ENCODE data around the gene TEPSIN.

DNA sequence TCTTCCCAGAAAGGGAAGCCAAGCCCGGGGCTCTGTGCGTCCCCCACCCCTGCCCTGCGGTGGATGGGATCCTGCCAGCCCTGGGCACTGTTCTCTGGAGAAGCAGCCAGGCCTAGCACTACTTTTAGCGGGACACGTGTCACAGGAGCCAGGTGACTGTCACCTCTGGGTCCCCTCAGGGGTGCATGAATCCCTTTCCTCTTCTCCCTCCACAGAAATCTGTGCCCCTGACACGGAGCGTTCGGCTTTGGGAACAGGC lies 47.4 kb downstream of the BAIAP2 start:
- RRBS = no CpG with 5 or more reads among the region's 8 CpGs

- RRBS = 76% methylated on average over 3 of the region's 35 CpGs
These were observed 47.3 kb upstream of the PVALEF start for GRCh38 chr17:81117658-81118747.

GRCh38 chr17:81154854-81155190 lies 10.5 kb upstream of the PVALEF start:
- RRBS = no CpG with 5 or more reads among the region's 13 CpGs

- RRBS = no CpG with 5 or more reads among the region's 7 CpGs
These were observed 10.2 kb upstream of the PVALEF start for GRCh38 chr17:81155241-81155440.

DNA sequence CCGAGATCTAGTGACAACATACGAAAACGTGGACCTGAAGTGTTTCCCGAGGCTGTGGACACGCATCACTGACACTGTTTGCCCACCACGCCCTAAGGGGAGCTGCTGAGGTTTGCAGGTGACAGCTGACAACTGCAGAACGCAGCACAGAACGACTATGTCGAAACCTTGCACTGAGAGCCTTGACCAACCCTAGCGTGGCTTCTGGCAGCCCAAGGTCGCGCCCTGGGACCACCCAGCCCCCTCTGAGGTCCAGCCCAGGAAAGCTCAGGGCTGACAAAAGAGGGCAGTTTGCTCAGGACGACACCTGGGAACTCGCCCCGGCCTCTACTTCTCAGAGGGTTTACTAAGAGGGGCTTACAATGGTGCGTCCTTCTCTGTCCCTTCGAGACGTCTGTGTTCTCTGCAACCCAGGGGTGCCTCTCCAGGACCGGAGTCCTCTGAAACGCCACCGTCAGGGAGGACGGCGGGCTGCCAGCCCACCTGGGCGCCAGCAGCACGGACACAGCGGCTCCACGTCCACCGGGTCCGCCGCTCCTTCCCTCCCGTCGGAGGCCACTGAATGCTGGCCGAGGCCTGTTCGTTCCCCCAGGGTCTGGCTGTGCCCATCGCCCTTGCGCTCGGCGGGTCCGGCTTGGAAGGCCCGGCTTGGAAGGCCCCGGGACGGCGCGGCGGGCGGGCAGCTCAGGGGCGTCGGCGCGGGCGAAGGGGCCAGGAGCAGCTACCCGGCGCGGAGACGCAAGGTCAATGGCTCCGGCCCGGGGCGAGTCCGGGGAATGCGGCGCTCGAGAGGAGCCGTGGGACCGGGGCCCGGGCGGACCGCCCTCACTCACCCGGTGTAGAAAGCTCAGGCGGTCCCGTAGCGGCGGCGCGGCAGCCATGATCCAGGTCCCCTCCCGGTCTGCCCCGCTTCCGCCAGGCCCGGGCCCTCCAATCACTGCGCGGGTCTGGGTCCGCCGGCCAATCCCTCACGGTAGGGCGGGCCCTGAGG lies at the start of gene TEPSIN:
Gene TEPSIN (minus strand): TSS at position 903 of the 991 bp plus-strand sequence.
- RRBS = 2% methylated on average over 33 of the region's 84 CpGs

DNA sequence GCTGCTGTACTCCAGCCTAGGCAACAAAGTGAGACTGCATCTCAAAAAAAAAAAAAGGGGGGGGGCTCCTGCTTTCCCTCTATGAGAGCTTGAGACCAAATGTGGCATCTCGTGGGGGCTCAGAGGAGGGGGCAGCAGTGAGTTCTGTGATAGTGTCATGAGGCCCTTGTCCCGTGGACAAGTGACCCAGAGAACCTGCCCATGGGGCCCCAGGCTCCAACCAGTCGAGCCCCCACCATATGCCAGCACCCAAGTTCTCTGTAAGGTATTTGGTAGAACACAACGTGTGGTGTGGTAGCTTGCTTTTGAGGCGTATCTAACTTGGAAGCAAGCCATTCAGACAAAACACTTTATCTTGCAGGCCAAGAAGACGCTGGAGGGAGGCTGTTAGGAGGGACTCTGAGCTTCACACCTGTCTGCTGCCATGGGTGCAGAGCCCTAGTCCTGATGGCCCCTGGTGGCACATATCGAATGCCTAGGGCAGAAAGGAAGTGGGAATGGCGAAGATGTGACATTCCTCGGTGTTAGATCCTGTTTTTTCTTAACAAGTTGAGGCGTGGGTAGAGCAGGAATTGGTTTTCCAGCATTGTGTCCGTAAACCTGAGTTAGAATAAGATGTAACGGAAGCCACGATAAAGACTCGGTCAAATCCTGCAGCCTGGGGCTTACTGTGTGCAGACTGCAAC lies 1.7 kb downstream of the NDUFAF8 start:
- RRBS = no CpG with 5 or more reads among the region's 14 CpGs

GRCh38 chr17:81284968-81286364 lies 9.6 kb downstream of the SLC38A10 start:
- RRBS = 47% methylated on average over 4 of the region's 55 CpGs

DNA sequence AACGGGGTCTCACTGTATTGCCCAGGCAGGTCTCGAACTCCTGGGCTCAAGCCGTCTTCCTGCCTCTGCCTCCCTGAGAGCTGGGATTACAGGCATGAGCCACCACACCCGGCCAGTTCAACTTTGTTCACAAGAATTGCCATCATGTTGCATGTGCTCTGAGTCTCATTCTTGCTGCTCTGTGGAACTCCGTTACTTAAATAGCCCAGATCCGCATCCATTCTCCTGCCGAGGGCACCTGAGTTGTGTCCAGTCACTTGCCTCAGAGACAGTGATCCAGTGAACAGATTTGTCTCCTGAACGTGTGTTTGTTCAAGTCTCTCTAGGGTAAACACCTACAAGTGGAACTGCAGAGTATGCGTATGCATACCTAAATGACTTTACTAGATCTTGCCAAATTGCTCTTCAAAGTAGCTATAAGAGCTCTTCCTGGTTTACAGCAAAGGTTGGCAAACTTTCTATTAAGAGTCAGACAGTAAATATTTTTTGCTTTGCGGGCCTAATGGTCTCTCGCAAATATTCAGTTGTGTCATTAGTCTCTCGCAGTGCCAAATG lies 3.4 kb upstream of the SLC38A10 start:
- RRBS = no CpG with 5 or more reads among the region's 12 CpGs

DNA sequence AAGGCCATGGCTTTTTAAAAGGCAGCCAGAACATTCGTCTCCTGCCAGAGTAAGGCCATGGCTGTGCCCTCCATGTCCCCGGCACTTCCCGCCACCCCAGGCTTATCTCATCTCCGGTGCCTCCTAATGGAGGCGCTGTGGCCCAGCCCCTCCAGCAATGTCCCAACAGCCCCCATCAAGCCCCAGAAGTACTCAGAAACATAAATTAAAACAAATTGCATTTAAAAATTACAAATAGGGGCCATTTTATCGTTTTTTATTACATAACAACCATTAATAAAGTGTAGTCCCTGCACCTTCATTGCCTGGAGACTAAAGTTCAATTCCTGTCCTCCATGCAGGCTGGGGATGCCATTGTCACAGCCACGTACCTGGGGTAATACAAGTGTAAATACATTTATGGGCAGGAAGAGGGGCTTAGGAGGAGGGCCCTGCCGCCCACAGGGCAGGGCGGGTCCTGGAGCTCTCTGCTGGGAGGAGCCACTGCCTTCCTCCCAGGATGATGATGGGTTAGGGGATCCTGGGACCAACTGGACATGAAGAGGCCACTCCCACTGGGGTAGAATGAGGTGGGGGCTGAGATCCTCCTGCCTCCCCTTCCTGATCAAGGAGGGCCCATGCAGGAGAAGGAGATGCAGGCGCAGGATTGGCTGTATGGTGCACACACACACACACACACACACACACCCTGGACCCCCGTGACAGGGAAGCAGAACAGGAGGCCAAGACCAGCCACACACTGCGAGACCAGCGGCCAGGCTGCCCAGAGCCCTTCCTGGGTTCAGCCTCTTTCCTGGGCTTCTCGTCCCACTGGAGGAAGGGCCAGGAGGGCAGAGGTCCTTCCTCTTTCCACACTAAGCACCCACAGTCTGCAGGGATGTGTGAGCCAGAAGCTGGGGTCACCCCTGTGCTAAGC lies 44.1 kb upstream of the SLC38A10 start:
- RRBS = no CpG with 5 or more reads among the region's 14 CpGs

- RRBS = 1% methylated on average over 6 of the region's 19 CpGs
These were observed 2.1 kb downstream of the BAHCC1 start for GRCh38 chr17:81397386-81397644.

- RRBS = no CpG with 5 or more reads among the region's 13 CpGs
These were observed 21.4 kb downstream of the BAHCC1 start for GRCh38 chr17:81416600-81417016.

GRCh38 chr17:81426820-81427554 lies 31.7 kb downstream of the BAHCC1 start:
- RRBS = no CpG with 5 or more reads among the region's 29 CpGs

GRCh38 chr17:81461602-81462247 lies 50.9 kb downstream of the ACTG1 start:
- RRBS = 77% methylated on average over 8 of the region's 36 CpGs

- RRBS = 89% methylated on average over 5 of the region's 20 CpGs
These were observed 32.2 kb downstream of the ACTG1 start for GRCh38 chr17:81480234-81481058.

GRCh38 chr17:81483836-81485091 lies 28.3 kb downstream of the ACTG1 start:
- RRBS = 13% methylated on average over 14 of the region's 95 CpGs

DNA sequence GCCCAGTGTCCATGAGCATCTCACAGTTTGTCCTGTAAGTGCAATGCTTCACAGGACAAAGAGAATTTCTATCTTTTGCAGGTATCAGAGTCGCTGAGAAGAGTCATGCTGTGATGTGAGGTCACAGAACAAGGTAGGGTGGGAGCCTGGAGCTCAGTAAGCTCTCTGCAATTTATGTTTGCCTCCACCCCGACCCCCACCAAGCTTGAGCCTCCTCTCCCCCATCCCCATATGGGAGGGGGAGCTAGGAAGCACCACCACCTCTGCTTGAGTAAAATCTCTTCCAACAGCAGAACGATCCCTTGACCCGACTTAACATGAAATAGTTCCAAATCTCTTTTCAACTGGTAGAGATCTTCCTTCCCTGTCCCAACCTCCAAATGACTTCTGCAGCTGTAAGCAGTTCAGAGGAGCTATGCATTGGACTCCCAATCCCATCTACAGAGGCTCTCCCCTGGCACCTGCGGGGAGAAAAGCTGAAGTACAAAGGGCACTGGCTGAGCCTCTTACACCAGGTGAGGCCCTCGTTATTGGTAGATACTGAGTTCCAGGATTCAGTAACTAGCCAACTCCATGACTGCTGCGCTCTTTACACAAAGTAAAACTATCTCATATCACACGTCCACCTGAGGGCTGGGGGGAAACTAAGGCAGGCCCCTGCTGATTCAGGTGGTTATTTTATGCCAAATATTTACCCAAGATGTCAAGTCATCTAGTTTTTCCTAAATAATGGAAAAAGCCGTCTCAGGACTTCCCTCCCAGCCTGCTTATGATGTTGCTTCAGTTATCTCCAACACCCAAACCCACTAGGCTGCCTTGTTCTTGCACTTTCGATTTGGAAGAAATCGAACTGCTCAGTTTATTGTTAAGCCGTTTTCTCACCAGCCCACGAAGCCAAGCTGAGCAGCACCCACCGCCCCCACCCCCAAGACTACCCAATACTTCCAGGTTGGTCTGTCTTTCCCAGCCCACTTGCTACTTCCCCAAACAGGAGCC lies 3.3 kb downstream of the ACTG1 start:
- RRBS = no CpG with 5 or more reads among the region's 14 CpGs

DNA sequence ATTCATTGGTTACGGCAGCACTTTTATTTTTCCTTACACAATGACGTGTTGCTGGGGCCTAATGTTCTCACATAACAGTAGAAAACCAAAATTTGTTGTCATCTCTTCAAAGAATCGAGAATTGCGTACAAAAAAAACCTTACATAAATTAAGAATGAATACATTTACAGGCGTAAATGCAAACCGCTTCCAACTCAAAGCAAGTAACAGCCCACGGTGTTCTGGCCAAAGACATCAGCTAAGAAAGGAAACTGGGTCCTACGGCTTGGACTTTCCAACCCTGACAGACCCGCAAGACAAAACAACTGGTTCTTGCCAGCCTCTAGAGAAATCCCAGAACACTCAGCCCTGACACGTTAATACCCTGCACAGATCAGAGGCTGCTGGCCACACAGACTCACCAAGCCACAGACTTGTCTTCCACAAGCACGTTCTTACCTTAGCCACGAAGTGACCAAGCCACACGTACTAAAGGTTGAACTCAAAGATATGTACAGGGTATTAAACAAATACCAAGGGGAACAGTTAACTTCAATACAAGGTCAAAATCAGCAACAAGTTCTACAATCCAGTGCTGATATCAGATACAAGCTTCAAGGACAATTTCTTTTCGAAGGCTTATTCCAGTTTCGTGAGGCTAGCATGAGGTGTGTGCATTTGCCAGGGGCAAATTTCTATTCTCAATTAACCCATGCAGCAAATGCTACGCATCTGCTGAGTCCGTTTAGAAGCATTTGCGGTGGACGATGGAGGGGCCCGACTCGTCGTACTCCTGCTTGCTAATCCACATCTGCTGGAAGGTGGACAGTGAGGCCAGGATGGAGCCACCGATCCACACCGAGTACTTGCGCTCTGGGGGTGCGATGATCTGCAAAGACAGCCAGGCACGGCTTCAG lies 2.4 kb downstream of the ACTG1 start:
- RRBS = no CpG with 5 or more reads among the region's 27 CpGs

DNA sequence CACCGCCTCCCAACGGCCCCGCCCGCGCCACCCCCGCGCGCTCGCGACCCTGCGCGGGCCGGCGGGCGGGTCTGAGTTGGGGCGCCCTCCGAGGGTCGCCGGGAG lies 227 bp upstream of the ACTG1 start:
- RRBS = 2% methylated on average over 16 of the region's 19 CpGs

DNA sequence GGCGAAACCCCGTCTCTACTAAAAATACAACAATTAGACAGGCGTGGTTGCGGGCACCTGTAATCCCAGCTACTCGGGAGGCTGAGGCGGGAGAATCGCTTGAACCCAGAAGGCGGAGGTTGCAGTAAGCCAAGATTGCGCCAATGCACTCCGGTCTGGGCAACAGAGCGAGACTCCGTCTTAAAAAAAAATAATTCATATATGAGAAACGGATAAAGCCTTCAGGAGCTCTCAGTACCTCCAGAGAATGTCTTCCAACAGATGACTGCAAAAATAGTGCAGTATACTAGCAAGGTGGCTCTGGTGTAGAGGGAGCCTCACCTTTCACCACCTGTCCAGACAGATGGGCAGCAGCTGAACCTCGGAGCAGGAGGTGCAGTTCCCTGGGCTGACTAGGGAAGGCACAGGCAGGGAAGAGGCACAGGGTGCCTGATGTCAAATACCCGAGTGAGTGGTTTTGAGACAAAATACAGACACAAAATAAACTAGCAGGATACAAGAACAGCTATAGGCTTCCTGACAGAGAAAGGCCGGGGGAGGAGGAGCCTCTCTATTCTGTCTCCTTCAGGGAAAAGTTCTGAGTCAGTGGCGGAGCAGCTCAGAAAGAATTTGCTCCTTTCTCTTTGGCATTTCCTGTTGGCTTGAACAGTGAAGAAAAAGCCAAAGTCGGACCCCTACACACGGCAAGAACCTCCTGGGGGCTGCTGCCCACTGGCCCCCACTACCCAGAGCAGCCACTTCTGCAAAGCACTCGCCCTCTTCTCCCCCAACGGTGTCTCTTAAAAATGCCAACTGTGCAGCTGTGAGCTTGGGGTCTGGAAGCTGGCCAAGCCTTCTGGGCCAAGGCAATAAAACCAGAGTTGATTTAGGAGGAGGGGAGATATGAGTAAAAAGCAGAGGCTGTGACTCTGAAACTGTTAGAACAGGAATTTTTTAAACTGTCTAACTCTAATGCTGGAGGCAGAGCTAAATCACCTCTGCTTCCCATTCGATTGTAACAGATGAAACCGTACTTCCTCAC lies 14.3 kb upstream of the FAAP100 start:
- RRBS = no CpG with 5 or more reads among the region's 23 CpGs

DNA sequence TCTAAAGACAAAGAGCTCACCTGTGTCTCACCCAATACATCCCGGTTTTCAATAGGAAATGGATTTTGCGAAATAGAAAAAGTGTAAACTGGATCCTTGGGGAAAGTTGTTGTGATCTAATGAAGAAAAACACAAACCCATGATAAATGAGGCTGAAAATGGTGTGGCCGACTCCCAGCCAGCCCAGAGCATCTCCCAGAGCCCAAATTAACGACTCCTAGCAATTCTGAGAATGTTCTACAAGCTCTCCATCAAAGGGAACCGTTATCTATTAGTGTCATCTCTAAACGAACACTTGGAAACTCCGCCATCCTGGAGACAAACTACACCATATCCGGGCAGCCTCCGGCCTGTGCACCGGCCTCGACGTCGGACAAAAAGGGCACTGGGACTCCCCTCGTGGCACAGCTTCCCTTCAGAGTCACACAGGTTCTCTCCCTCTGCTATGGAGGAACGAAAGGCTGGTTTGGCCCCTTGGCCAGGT lies 16.9 kb upstream of the FAAP100 start:
- RRBS = no CpG with 5 or more reads among the region's 15 CpGs

All from AG08470 (cell line).